Mesangial cell (primary cell): ENCODE measurements around a stretch of chr6.

DNA sequence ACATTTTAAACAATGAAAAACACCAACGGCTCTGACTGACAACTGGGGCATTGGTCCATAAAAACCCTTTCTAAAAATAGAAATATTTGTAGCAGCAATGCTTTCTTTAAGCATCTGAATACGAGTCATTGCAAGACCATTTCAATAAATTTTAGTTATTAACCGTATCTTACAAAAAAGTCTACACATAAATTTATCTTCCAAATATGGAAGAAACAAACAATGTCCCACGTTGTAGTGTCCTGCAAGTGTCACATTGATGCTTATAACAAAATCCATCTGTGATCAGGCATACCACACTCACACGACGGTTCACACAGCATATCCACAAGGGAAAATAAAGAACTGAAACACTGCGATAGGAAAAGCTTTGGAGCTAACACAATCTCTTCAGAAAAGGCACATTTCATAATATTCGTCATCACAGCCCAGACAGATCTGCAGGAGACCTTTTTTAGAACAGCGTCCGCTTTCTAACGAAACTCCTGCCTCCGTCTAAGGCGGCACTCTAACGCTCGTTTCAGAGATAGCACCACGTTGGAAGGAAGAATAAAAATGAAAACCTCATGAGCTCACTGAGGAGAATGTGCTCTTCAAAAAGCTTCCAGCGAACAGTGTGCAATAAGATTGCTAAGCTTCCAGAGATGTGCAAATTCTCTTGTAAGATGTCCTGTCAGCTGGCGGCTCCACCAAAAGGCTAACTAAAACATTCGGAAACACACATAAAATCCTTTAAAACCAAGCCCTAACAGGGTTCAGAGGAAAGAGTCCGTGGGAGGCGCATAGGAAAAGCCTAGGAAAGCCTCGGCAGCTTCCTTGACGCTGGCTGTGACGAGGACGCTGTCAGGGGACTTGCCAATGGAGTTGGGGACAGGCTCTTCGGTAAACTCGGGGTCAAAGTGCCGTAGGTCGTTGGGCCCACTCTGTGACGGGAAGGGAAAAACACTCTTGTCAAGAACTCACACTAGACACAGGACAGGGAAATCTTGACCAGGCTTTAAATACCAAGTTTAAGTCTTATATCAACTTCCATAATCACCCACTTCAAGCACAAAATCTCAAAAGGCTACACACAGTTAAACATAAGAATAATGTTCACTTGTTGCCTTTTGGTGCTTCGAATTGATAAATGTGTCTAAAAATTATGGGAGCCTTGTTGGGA lies 117.5 kb upstream of the SLC2A12 start:
- RAMPAGE, long total RNA = no peak

GRCh38 chr6:134295814-134296658 lies 21.9 kb downstream of the SGK1 start:
- RAMPAGE, long total RNA = no peak

- RAMPAGE, long total RNA = no peak
Measured at GRCh38 chr6:134306886-134307321, 11.0 kb downstream of the SGK1 start.

DNA sequence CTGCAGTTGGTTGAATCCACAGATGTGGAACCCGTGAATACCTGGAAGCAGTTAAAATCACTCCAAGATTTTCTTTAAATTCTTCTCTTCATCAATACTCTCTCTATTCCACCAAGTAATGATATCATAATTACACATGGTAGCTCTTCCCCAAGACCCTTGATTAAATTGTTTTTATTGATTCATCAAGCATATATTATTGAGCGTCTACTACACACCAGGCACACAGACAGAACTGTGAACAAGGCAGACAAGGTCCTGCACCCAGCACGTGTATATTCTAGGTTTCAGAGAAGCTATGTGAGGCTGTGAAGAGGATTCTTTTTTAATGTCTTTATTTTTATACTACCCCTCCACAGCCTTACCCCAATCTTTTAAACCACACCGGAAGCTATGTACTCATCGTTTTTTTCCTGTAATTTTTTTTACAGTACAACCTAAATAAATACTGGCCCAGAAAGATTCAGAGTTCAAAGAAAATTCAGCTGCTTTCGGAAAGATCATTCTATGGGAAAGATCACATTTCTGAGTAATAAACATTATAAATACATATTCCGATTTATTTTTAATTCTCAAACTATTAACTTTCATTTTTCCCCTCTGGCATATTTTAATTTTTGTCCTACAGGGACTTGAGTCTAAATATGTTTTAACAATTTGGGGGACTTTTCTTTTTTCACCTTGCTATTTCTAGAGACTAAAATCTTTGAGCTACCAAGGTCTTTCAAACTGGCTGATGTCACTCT lies 10.0 kb downstream of the SGK1 start:
- RAMPAGE, long total RNA = no peak

DNA sequence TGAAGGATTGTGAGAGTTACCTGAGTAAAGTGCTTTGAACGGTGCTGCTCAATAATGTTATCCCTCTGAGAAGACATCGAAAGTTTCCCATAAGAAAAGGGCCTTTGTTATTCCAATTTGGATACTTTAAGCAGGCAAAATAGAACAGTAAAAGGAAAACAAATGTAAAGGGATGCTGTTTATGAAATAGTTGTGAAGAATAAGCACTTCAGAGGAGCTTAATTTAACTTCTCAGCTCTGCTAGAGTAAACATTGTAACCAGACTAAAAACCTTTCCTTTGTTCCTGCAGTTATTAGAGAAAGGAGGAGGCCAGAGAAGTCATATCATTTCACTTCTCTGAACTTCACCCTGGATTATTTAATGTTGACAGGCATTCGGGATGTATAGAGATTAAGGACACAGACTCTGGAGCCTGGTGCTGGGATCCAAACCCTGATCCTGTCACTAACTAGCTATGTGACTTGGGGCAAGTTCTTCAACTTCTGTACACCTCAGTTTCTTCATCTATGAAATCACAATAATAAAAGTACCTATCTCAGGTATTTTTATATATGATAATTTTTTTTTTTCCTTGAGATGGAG lies 5.6 kb downstream of the SGK1 start:
- RAMPAGE, long total RNA = no peak

DNA sequence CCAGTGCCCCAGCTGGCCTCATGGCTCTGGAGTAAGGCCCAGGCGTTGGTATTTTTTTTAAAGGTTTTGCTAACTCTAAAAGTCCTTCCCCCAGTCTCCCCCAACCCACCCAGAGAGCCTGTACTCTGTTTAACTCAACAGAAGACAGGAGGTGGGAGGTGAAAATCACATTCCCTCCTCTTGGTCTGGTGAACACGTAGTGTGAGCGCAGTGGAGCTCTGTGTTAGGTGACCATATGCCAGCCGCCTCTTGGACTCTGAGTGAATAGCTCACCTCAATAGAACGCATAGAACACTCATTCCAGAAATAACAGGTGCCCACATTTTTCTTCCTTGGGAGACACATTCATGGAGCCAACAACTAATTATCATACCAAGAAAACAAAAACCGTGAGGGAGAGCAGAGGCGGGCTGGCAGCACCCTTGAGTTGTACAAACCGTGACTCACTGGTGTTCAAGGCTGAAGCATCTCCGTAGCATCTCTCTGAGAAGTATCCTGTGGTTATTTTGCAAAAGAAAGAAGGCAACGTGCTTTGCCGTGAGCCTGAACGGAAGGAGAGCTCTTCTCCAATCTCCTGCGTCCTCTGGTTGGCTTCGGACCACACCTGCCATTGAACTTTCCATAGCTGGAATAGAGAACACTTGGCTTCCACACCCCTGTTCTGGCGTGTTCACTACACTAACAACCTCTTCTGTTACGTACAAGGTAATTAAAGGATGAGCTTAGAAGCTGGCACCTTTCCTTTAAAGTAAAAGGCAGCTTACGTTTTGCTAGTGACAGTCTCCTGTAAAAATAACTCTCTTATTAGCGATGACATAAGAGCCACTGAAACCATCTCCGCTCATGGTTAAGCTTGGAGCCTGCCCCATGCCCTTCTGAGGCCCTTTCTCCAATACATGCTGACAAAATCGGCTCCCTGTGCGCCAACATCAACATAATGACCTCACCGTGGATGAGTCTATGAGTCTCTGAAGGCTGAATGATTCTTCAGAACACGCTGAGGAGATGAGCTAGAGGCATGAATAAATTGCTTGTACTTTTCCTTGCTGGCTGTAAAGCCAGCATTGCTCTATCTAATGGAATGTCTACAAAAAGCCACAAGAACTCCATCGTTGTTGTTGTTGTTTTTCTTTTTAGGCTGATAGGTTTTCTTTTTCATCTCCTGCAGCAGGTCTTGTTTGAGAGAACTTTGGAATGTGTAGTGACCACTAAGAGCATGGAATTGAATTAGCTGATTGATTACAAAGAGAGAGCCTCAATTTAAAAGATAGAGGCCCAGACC lies 30.3 kb upstream of the SGK1 start:
- RAMPAGE, long total RNA = no peak

- RAMPAGE, long total RNA = no peak
Measured at GRCh38 chr6:134520309-134520767, 202.4 kb upstream of the SGK1 start.

- RAMPAGE, long total RNA = no peak
Measured at GRCh38 chr6:134523931-134524417, 206.1 kb upstream of the SGK1 start.

DNA sequence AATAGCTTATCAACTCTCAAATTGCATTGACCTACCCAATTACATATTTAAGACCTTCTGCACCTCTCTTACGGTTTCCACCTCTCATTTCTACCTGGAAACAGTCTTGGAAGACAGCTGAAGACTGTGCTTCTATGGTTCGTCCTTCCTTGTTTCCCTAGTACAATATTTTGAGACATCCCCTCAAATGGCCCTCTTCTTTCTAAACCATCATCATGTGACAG lies 309.3 kb downstream of the ALDH8A1 start:
- RAMPAGE, long total RNA = no peak

DNA sequence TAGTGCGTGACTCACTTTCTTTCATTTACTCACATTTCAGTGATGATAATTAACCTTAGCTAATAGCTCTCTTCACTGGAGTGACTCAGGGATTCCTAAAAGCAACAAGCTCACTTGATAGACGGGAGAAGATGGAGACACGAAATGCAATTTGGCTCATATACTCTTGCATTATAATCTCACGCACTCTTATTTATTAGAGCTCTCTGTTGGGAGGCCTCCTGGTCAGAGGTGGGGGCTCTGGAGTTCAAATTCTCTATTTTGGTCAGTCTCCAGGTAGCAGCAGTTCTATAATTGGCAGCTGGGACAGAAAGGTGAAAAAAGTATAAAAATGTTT lies 276.2 kb downstream of the ALDH8A1 start:
- RAMPAGE, long total RNA = no peak

GRCh38 chr6:134707221-134707747 lies 242.6 kb downstream of the ALDH8A1 start:
- RAMPAGE, long total RNA = no peak

DNA sequence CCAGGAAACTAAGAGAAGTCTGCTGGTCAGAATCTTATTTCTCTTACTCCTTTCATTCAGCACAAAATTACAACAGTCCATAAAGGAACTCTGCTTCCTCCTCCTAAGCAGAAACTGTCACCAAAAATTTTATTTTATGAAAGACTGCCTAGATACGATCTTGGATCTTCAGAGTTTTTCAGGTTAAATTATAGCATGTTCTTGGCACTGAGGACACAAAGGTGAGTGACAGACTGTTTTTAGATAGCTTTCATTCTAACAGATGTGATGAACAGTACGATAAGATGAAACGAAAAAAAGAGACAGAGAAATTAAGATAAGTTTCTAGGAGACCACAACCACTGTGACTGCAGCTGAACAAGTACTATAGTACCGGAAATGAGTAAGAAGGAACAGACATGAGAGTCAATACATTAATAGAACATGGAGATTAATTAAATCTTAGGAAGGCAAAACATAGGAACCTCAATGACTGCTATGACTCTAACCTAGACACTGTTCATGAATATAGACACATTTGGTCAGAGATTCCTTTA lies 40.4 kb downstream of the HBS1L start:
- RAMPAGE, long total RNA = no peak

- RAMPAGE, long total RNA = no peak
Measured at GRCh38 chr6:135044649-135045205, 9.9 kb downstream of the HBS1L start.

DNA sequence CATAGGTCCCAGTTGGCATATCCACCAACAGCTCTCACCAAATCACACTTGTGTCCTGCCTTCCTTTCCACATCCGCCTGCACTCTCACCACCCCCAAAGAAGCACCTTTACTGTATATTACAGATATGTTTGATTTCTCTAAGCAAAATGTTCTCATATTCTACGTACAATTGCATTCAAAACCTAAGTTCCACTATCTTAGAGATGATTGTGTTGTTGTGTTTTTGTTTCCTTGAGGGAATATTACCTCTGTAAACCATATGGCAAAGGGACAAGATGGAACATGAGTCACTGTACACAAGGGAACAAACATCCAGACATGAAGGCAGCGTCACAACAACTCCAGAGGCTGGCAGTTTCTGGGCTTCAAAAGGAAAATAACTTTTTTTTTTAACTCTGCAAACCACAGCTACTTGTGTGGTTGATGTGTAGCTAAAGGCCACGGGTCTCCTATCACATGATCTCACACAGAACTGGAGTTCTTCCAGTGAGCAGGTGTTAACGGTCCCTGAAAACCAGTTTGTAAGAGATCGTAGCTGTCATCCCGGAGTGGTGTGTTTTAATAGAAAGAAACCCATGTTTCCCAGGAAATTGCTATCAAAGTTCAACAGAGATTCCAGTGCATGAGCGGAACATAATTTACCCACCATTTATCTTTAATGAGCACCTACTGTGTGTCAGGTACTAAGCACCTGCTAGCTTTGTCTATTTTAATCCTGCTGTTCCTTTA lies 33.1 kb upstream of the HBS1L start:
- RAMPAGE, long total RNA = no peak

DNA sequence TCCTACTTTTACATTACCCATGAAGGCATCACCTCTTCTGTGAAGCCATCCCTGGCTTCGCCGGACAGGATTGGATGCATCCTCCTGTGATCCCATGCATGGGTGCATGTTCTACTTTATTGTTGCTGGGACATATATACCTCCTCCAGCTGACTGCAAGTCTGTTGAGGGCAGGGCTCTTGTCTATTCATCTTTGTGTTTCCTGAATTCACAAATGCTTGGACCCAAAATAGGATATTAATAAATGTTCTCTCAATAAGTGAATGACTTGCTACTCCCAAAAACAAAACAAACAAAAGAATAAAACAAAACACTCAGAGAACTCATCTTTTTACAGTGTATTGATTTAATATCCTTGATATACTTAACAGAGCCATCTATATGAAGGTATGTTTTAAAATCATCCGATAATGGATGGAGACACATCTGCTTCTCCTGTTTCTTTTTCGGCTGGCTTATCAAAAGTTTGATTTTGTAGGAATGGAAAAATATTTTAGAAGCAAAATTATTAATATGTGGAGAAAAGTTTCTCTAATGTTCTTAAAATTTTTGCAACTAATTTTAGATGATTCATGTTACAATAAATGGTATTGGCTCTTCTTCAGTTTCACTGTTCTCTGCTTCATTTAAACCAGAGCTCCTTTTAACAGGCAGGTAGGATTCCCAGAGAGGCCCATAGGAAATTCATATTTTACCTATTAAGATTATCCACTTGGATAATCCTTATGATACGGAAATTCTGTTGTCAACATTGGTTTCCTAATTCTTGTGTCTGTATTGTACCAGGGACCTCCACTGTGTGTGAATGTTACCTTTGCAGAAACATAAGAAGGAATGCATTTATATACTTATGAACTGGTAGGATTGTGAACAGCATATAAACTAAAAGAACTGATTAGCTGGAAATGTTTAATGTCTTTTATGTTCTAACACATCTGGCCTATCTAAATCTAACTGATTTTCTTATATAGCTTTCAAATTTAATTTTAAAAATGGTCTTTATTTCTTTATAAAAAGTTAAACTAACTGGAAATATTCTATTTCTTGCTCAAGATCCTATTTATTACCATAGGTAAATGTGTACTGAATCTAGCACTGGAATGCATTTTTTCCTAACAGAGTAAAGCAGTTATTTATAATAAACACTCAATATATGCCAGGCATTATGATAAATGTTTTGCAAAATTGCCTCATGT lies 5.6 kb downstream of the MYB start:
- RAMPAGE, long total RNA = no peak

DNA sequence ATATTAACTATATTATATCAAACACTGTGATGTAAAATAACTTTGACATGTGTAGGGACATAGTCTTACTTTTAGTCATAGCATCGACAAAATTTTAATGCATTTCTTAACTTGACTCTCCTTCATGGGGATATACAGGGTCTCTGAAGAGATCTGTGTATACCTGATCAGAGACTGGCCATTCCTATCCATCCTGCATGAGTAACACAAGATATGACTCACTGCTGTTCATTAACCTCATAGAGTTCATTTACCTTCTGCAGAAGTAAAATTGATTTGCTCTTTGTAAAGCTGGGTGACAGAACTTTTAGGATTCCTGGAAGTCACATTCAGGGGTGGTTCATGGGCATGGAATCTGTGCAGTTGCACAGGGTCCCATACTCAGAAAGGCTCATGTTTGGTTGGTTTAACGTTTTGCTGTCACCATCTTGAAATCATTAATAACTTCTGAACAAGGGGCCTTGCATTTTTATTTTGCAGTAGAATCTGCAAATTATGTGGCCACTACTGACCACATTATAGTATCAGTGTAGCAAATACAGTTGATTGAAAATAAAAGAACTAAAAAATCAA lies 53.2 kb downstream of the PDE7B start:
- RAMPAGE, long total RNA = no peak

DNA sequence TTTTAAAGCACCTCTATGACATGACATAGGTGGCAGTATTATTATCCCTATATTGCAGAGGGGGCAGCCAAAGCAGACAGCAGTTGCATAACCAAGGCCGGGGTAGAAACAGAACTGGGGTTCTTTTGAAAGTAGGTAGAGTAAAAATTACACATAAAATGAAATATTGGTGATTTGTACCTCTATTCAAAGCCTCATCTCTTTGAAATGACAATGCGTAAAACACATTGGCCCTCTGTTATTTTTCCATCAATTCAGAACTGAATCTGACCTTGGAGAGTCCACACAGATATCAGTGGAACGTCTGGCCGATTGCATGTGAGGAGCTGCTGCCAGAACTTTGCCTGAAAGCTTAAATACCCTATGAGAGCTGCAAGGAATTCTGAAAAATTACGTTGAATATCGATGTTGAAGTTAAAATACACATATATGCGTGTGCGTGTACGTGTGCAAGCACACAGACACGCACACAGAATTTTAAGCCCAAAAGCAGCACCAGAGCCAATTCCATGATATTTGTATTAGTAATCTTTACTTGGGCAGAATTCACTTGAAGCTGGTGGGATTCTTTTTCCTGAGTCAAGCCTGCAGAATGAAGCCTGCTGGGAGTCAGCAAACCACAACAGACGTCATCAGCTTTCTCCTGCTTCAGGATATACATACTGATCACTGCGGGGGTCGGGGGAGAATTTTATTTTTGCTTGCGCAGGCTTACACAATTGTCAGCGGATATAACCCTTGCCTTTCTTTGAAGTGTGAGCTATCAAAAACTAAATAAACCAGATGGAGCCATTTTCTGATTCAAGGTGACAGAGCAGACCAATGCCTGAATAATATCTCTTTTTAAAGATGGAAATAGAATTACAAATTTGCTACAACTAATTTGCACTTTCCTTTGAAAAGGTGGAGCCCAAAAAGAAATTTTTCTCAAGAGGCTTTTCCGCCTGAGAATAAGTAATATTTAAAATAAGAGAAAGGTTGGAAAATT lies 163.4 kb downstream of the PDE7B start:
- RAMPAGE, long total RNA = no peak

- RAMPAGE, long total RNA = no peak
Measured at GRCh38 chr6:136069012-136069729, 180.9 kb downstream of the MTFR2 start.

- RAMPAGE, long total RNA = no peak
Measured at GRCh38 chr6:136088772-136089266, 161.3 kb downstream of the MTFR2 start.

GRCh38 chr6:136180963-136181665 lies 69.0 kb downstream of the MTFR2 start:
- RAMPAGE, long total RNA = no peak